Epidermal melanocyte (primary cell): ENCODE results near the genes CRHR1, ARL17B and MYL4.

DNA sequence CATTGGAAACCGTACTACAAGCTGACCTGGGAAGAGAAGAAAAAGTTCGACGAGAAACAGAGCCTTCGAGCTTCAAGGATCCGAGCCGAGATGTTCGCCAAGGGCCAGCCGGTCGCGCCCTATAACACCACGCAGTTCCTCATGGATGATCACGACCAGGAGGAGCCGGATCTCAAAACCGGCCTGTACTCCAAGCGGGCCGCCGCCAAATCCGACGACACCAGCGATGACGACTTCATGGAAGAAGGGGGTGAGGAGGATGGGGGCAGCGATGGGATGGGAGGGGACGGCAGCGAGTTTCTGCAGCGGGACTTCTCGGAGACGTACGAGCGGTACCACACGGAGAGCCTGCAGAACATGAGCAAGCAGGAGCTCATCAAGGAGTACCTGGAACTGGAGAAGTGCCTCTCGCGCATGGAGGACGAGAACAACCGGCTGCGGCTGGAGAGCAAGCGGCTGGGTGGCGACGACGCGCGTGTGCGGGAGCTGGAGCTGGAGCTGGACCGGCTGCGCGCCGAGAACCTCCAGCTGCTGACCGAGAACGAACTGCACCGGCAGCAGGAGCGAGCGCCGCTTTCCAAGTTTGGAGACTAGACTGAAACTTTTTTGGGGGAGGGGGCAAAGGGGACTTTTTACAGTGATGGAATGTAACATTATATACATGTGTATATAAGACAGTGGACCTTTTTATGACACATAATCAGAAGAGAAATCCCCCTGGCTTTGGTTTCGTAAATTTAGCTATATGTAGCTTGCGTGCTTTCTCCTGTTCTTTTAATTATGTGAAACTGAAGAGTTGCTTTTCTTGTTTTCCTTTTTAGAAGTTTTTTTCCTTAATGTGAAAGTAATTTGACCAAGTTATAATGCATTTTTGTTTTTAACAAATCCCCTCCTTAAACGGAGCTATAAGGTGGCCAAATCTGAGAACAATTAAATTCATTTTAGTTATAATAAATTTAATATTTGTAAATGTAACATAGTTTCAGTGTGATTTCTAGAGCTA, 1.7 kb downstream of the HEXIM1 start:
- RRBS, result 4% methylated on average over 21 of the region's 55 CpGs

- RRBS, result no CpG with 5 or more reads among the region's 1 CpG
Measured at GRCh38 chr17:45158397-45158793, 3.3 kb upstream of the HEXIM2 start.

DNA sequence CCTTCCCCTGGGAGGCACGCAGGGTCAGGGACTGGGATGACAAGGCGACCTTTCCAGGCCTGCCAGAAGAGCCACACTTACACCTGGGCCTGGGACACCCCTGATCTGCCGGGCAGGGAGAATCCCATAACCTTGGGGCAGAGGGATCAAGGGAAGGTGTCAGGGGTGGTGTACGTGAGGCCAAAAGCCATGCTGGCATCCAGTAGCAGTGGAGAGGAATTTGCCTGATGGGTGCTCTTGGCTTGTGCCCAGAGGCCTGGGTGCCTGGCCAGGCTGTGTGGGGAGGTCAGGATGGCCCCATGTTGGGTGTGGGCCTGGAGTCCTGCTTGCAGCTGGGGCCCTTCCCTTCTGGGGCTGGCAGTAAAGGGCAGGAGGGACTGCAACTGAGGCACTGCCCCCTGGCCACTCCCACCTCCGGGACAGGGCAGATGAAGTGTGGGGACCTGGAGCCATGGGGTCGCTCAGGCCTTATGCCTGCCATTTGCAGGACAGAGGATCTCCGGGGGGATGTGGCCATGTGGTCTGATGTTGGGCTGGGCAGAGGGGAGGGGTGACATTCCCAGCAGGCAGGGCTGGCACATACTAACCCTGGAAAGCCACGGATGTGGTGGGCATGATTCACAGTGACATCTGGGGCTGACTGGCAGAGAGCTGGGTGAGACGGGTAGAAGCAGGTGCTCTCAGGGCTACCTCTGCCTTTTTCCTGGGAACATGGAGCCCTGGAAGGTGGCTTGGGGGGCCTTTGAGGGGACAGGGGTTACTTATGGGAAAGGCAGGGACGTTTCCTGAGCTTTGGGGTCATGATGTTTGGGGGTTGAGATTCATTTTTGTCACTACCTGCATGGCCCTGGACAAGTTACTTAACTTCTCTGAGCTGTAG, 3.5 kb downstream of the FMNL1 start:
- RRBS, result 63% methylated on average over 2 of the region's 10 CpGs

DNA sequence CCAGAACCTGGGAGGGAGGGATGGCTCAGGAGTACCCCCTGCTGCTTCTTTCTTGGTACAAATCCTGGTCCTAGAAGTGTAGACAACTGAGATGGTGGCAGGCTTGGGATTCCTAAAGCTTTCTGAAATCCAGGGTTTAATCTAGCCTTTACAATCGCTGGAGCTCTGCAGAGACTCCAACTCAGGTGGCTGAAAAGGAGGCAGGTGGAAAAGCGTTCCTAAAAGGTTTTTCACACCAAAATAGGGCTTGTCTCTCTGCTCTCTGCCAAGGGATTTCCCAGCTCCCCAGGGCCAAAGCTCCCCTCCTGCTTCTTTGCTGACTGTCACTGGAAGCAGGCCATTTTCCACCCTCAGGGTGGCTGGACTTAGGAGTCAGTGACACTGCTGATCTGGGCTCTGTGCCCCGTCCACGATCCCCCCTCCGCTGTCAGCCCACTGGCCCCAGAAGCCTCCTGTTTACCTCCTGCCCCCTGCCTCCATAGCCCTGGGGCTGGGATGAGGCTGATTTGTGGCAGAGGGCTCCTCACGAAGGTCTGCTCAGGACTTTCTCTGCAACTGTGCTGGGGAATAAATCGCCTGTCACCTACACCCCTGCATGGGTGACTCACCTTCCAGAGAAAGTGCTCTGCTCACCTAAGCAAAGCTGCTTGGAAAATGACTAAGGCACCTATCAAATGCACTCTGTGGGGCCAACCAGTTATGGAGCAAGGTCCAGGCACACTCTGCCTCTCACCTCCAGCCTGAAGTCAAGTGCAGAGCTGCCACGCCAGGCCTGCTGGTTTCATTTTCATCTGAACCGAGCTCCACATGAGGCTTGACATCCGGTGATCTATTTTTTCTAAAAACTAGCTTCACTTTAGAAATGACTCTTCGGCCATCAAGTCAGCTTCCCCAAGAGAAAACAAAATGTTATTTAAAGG, 5.0 kb downstream of the MAP3K14 start:
- RRBS, result no CpG with 5 or more reads among the region's 11 CpGs

GRCh38 chr17:45424274-45424664, 8.4 kb downstream of the ARHGAP27 start:
- RRBS, result no CpG with 5 or more reads among the region's 5 CpGs

DNA sequence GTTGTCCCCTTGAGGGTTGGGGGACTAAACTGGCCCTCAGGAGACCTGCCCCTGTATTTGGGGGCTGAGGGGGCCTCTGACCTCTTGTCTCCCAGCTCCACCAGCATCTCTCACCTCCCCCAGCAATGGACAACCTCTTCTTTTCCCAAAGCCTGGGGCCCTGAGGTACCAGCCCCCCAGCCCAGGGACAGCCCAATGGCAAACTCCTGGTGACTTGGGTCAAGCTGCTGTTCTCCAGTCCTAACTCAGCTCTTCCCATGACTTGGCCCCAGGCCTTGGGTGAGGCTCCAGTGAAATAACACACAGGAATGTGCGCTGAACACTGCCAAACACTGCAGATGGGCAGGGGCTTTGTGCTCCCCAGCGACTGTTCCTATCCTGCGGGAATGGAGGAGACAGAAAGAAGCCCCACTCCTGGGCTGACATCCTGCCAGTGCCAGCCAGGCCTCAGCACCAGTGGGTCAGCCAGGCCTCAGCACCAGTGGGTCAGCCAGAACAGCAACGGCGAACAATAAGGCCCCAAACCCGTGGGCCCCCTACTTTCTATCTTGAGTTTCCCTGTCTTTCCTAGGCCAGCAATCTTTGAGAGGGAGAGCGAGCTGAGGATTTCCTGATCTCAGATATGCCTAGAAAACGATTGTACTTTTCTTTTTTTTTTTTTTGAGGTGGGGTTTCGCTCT, 14.6 kb upstream of the ARHGAP27 start:
- RRBS, result no CpG with 5 or more reads among the region's 9 CpGs

DNA sequence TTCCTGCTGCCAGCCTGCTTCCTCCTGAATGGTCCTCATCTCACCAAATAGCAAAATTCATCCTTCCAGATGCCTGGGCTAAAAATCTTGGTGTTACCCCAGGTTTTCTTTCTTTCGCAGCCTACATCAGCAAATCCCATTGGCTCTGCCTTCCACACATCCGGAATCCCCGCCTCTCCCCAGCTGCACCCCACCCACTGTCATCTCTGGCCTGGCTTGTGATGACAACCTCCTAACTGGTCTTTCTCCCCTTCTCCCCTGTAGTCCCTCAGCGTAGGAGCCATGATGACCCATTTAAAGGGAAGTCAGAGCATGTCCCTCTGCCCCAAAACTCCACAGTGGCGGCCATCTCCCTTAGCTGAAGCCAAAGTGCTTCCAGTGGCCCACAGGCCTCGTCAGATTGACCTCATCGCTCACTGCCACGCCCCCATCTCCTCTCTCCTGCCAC, 22.9 kb upstream of the ARHGAP27 start:
- RRBS, result no CpG with 5 or more reads among the region's 8 CpGs

DNA sequence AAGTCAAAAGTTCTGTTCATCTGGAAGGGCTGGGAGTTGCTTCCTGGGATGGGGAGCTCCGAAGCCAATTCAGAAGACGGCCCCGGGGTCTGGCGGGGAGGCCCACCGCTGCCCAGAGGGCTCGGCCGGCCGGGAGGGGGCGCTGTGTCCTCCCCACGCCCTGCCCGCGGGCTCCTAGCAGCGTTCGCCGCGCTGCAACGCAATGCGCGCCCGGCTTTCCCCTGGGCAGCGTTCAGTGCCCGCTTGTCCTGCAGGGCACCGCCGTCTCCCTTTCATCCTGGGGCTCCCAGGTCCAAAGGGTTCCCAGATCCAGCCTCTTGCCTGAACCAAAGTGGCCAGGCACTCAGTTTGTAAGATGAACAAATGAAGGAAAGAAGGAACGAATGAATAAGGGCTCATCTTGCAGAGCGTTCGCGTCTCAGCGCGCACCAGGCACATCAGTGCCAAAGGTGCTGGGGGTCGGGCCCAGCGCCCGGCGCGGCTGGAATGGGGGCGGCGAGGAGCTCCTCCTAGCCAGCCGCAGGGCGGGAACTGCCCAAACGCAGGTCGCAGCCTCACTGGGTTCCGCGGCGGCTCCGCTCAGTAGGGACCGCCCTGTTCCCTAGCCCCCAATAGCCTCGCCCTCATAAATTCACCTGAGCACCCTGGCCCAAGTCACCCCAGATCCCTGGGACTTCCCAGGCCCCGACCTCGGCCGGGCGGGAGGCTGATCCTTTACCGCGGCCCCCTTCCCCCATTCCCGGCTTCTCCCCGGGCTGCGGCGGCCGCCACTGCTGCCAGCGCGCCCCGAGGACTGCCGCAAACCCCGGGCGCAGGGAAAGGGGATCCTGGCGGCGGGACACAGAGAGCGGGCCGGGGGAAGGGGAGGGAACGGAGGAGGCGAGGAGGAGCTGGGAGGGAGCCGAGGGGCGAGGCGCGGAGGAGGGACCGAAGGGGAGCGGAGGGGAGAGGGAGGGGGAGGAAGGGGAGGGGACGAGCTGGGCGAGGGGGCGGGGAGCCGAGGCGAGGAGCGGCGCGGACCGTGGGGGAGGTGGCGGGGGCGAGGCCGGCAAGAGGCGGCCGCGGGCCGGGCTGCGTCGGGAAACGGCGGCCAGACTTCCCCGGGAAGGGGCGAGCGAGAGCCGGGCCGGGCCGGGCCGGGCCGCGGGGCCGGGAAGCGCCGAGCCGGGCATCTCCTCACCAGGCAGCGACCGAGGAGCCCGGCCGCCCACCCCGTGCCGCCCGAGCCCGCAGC, at the start of gene CRHR1:
Gene CRHR1, plus strand, starts transcription at position 1,079 of the 1,234 bp plus-strand sequence.
- RRBS, result 3% methylated on average over 42 of the region's 117 CpGs

DNA sequence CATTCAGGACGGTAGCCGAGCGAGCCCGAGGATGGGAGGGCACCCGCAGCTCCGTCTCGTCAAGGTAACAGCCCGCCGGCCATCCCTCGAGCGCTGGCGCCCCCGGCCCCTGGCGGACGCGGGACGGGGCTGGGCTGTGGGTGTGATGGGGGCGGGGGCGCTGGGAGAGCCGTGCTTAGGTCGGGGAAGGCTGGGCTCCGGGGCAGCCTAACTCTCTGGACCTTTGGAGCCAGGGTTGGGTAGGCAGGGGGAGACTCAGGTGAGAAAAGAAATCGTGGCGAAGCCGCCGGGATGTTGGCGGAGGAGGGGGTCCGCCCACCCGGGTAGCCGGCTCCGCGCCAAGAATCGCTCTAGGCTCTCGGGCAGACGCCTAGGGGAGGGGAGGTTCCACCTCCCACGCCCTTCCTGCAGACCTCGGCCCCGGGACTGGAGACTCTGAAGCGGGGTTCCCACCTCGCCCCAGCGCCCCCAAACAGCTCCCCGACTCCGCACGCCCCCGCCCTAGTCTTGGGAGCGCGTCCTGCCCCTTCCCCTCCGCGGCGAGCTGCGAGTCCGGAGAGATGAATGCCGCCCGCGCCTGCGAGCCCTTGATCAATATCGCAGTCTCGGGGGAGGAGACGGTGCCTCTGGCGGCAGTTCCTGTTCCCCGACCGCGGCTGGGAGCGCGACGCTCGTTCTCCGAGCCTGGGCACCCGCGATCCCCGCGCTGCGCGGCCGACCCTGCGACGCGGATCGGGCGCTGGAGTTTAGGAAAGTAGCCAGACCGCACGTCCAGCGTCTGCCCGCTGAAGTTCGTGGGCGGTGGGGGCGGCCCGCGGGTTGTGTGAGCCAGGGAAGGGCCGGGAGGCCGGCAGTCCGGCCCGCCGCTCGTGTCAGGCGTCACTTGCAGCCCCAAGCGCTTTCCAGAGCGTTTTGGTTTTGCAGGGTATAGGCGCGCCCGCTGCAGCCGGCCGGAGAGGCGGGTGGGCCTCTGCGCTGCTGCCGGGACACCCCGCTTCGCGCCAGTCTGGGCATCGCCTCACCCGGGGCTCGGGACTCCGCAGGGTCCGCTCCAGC, 722 bp downstream of the CRHR1 start:
- RRBS, result 7% methylated on average over 45 of the region's 114 CpGs

DNA sequence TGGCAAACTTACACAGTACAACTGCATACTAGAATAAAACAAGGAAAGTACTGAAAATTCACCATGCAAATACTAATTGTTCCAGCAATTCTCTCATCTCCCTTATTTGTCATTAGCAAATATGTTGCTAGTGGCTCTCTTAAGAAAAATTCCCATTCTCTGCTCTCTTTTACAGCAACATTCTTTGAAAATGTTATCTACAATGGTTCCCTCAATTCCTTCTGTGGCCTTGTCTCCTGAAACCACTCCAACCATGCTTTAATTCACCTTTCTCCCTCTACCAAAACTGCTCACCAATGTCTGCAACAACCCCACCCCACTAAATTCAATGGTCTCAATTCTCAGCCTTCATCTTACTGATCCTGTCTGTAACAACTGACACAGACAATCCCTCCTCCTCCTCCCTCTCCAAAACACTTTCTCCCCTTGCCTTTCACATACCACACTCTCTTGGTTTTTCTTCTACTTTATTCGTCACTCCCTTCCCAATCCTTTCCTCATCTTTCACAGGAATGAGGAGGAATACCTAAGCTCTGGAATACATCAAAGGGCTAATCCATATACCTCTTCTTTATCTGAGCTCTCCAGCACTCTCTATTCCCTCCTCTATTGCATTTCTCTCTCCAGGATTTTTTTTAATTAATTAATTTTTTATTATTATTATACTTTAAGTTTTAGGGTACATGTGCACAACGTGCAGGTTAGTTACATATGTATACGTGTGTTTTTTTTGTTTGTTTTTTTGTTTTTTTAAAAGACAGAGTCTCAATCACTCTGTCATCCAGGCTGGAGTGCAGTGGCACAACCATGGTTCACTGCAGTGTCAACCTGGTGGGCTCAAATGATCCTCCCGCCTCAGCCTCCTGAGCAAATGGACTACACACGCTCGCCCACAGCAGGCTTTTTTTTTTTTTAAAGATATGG, 65.4 kb downstream of the STH start:
- RRBS, result no CpG with 5 or more reads among the region's 6 CpGs

DNA sequence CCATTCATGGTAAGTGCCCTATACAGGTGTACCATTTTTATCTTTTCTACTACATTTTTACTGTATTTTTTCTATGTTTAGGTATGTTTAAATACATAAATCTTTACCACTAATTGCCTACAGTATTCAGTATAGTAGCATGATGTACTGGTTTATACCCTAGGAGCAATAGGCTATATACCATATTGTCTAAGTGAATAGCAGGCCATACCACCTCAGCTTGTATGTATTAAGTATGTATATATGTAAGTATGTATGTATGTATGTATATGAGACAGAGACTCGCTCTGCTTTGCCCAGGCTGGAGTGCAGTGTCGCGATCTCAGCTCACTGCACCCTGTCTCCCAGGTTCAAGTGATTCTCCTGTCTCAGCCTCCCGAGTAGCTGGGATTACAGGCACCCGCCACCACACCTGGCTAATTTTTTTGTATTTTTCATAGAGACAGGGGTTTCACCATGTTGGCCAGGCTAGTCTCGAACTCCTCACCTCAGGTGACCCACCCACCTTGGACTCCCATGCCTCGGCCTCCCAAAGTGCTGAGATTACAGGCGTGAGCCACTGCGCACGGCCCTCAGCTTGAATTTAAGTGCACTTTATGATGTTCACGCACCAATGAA, 92.6 kb downstream of the STH start:
- RRBS, result no CpG with 5 or more reads among the region's 11 CpGs

GRCh38 chr17:46119219-46120201, 73.7 kb downstream of the KANSL1 start:
- RRBS, result no CpG with 5 or more reads among the region's 14 CpGs

DNA sequence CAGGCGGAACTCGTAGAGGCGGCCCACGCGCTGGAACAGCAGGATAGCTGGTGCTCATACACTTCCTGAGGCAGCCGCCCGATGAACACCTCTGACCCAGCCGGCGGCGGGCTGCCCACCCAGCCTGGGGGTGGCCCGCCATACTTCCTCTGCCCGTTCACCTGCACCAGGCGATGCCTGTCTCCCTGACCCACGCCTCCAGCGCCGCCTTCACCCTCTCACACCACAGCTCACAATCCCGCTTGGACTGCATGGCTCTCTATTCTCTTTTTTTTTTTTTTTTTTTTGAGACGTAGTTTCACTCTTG, 34.6 kb upstream of the LRRC37A start:
- RRBS, result no CpG with 5 or more reads among the region's 18 CpGs

GRCh38 chr17:46266657-46267713, 27.9 kb upstream of the LRRC37A start:
- RRBS, result 3% methylated on average over 38 of the region's 124 CpGs

GRCh38 chr17:46361662-46361815, at the start of gene ARL17B:
Gene ARL17B, minus strand, starts transcription at chr17:46361766.
- RRBS, result no CpG with 5 or more reads among the region's 9 CpGs

DNA sequence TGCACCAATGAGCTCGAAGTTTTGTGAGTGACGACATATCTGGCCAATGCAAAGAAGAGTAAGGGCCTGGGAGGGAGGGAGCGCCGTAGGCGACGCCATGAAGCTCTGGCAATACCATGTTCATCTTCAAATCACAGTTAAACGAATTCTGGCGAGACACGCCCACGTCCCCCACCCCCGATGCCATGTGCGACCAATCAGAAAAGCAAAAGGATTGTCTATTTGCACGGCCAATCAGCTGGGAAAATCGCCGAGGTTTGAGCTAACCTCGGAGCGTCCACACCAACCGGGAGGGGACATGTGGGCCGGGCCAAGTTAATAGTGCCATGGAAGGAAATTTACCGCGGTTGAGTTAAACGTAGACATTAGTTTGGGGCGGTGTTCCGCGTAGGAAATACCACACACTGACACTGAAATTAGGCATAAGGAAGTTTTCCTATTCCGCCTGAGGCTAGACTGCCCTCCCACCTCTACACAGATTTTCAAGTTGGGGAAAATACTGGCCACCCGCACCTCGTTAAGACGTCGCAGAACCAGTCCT, 320 bp upstream of the ARL17B start:
- RRBS, result no CpG with 5 or more reads among the region's 30 CpGs

- RRBS, result no CpG with 5 or more reads among the region's 2 CpGs
Measured at GRCh38 chr17:46943201-46943404, 20.1 kb downstream of the GOSR2 start.

GRCh38 chr17:47180238-47180918, 8.7 kb downstream of the CDC27 start:
- RRBS, result no CpG with 5 or more reads among the region's 2 CpGs

GRCh38 chr17:47208732-47210010, at the start of gene MYL4:
Gene MYL4, plus strand, starts transcription at chr17:47209348.
- RRBS, result no CpG with 5 or more reads among the region's 9 CpGs

DNA sequence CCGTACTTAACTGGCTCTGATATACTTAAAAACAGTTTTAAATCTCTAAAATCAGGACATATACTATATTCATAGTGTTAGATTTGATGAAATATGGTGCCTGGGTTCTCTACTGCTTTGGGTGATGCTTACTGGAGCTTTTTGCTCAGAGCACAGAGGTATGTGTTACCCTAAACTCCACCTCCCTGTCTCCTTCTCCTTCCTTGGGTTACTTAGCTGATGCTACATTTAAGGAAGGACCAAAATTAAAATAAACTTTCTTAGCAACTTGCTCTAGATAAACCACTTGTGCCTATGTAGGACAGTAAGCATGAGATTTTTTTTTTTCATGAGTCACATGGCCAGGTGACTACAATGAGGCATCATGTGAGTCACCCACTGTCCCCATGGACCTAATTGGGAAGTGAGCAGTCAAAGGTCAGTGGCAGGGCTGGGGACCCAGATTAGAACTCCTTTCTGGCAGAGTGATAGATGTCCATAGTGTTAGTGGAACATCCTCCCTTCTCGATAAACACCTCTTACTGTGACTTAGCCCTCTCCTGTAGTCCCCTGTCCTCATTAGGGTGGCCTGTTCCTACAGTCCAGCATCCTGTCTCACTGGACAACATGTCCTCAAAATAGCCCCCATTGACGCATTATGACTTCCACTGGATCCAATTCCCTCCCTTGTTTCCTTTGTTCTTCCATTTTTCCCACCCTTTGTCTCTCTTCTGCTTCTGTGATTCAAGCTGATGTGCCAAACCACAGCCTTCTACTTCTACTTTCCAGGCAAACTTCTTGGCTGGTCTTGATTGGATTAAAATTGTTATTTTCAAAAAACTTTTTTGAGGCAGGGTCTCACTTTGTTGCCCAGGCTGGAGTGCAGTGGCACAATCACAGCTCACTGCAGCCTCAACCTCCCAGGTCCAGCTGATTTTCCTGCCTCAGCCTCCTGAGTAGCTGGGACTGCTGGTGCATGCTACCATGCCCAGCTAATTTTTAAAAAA, 12.4 kb downstream of the ITGB3 start:
- RRBS, result no CpG with 5 or more reads among the region's 3 CpGs